Daoy (cell line): ENCODE measurements around the genes ZNF879 and CANX.

GRCh38 chr5:178215896-178216704 lies 11.8 kb downstream of the HNRNPAB start:
- RAMPAGE, long total RNA: no peak

- RAMPAGE, long total RNA: no peak
Observed at GRCh38 chr5:178330643-178331158, 98.1 kb upstream of the PHYKPL start.

DNA sequence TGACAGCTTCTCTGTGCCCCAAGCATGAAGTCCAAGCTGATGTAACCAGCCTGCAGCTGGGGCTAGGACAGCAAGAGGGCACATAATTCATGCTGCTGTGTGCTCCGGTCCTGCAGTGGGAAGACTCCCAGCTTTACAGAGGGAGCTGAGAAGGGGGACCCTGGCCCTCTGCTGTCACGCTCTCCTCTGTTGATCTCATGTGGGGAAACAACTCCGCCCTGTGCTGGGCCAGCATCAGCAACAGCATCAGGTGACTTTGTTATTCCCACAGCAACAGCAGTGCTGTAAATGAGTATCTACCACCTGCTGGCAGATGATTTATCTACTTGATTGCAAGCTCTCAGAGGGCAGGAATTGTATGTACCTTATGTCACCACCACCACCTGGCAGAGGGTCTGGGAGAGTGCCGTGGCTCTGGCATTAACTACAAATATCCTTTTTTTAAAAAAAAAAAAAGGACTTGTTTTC lies 176.2 kb downstream of the COL23A1 start:
- RAMPAGE, long total RNA: no peak

DNA sequence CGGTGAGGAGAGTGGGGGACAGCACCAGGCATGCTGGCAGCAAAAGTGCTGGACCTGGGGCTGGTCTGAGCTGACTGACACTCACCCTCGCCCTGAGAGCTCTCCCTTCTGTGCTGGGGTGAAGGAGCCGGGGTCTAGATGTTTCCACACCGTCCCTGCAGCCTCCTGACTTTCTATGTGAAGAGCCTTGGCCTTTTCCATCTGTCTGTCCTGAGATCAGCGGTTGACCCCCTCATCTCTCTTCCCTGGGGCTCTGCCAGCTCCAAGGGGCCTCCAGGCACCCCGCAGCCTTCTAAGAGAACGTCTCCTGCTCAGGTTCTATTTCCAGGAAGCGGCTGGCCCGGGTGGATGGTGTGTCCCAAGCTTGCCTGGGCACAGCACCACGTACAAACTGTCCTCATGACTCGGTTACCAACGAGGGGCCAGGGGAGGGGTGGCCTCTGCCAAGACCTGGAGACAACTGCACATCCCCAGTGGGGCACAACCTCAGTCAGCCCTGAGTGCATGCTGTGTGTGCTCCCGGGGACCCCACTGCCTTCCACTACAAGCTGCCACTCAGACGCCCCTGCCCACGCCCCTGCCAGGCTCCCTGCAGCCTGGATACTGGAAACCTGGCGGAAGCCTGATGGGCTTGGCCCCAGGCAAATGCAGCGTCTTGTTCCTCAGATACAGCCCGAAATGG lies 62.9 kb downstream of the COL23A1 start:
- RAMPAGE, long total RNA: no peak

GRCh38 chr5:178577368-178577994 lies 12.7 kb downstream of the COL23A1 start:
- RAMPAGE, long total RNA: no peak

- RAMPAGE, long total RNA: no peak
Observed at GRCh38 chr5:178591099-178591392, 853 bp upstream of the COL23A1 start.

DNA sequence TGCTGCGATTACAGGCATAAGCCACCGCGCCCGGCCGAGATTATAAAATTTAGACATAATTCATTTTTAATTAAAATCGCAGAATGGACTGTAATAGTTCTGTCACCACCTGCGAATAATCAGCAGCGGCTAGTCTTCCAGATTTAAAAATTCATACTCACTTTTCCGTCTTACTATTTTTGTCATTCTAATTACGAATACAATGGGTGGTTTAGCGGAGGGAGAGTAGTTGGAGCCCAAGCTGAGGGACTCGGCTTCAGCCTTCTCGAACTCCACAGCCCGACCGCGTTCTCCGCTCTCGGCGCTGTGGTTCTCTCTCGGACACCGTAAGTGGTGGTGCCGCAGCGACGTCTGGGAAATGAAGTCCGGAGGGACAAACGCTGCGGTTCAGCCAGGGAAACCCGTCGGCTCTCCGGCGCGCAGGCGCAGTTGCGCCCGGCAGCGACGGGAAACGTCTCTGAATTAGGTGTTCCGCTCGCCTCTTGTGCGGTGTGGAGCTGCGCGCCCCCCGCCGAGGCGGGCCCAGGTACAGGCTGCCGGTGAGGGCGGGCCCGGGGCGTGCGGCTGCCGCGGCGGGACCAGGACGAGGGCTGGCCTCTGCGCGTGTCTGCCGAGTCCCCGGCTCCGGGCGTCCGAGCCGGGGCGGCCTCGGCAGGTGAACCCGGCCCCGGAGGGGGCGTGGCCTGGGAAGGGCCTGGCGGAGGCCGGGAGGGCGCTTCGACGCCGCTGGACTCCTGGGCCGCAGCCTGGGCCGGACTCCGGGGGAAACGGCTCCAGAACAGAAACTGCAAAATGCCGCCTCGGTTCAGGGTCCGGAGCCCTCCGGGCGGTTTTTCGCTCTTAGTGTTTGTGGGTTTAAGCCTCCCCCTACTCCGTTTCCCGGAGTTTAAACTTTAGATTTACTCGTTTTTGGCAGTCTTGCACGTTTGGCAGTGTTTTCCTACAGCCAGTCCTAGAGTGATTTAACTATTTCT lies at the start of gene ZNF879:
Gene ZNF879 (plus strand): TSS at position 426 of the 974 bp plus-strand sequence.
- RAMPAGE, long total RNA: no peak

DNA sequence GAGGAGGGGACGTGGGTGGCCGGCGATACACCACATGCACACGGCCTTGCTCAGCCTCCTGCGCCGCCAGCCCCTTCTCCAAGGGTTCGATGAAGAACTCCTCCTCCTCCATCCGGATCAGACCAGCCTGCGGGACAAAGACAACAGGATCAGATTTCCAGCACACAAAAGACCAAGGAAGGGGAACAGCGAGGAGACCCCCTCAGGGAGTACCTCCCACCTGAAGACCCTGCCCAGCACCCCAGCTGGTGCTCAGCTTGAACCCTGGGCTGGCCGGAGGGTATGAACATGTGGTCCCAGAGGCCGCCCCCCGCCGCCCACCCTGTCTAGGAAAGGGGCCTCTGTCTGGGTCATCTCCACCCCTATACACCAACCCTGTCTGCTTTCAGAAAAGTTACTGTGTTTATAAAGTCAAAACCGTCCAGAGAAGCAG lies 72.3 kb downstream of the ADAMTS2 start:
- RAMPAGE, long total RNA: no peak

GRCh38 chr5:179314746-179315419 lies 30.4 kb downstream of the ADAMTS2 start:
- RAMPAGE, long total RNA: no peak

GRCh38 chr5:179345889-179346336 lies 652 bp upstream of the ADAMTS2 start:
- RAMPAGE, long total RNA: no peak

DNA sequence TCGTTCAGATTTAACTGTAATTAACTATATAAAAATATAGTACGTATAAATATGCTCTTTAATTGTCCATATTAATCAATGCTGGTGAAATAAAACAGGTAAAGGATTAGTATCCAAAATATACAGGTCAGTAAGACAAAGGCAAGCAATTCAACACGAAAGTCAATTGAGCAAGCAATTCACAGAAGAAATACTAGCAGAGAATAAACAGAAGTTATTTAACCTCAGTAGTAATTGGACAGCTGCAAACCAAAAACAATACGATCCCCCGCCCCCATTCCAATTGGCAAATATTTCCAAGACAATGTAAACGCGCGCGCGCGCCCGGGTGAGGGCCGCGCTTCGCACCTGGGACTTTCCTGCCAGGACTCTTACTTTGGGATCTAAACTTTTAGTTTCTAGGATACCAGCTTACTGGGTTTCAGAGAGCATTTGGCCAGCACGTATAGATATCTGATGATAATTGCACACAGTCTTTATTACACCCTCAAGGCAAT lies 8.5 kb downstream of the RUFY1 start:
- RAMPAGE, long total RNA: no peak

DNA sequence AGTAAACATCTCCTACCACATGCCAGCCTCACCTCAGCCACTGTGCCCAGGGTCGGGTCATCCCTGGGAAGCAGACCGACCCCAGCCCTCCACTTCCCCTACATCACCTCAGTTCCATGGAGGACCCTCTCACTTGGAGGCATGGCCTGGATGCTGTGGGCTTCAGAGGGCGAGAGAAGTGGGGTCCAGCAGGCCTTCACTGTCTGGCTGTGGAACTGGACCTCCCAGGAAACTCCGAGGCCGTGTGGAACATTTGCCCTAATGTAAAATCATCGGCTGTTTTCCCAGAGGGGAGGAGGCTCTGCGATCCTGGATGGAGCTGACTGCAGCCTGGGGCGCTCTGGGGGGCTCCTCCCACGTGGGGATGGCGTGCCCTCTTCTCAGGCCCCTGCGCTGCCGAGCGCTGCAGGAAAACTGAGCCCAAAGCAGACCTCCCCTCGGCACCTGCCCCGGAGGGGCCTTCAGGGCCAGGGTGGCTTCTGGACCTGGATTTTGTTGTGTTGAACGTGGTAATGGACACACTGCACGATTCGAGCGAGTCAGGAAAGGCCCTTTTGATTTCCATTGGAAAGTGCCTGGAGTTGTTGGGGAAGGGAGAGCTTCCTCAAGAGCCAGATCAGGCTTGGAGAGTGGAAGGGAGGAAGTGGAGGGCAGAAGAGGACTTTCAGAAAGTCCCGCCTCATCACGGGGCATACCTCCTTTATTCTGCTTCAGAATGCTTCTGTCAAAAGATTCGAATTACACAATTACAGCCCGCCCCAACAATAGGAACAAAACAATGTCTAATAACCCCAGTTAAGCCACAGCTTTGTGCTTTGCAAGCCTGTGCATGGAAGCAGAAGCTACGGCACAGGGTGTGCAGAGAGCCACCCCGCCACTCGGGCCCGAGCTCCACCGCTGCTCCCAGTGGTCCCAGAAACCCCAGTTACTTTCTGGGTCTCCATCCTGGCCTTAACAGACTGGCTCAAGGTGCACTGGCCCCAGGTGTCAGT lies 23.8 kb downstream of the HNRNPH1 start:
- RAMPAGE, long total RNA: no peak

- RAMPAGE, long total RNA: no peak
Observed at GRCh38 chr5:179615475-179616341, 7.8 kb downstream of the HNRNPH1 start.

DNA sequence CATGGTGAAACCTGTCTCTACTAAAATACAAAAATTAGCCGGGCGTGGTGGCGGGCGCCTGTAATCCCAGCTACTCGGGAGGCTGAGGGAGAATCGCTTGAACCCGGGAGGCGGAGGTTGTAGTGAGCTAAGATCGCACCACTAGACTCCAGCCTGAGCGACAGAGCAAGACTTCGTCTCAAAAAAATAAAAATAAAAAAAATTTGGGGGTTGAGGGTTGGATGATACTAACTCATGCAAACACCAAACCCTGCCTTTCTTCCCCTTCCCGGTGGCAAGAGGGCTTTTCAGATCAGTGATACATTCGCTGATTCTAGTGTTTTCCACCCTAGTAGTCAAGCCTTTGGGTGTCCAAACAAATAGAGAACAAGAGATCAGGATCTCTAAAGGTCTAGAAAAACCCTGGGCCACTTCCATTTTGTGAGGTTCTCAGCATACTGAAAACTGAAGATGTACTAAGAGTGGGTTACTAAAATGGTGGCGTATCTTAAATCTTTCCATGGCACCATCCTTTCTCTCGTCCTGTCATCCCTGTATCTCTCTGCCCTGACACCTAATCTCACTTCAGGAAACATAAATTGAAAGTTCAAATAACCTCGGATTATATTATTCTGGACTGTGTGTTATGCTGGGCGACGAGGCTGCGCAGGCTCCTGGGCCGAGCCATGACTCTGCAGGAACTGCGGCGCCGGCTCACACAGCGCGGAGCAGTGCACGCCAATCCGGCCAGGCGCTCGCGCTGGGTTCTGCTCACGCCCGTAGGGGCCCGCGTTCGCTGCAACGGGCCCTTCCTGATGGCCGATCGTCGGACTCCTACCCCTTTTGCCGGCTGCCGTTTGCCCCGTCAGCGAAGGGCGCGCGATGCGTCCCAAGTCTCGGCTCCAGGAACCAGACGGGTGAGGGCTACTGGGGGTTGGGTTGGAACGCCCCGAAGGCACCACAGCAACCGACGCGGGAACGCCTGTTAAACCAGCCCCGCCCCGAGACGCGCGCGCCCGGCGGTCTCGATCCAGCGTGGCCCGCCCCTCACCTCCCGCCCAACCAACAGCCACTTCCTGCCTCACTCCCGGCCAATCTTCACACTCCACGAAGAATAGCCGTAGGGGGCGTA lies 704 bp upstream of the CANX start:
- RAMPAGE, long total RNA: no peak

- RAMPAGE, long total RNA: start-site peak on the plus strand at chr5:179698929-179699072, 4,616 and 957 reads in 2 replicates
Observed at GRCh38 chr5:179698835-179699496, at the start of gene CANX. Gene CANX (plus strand): TSS chr5:179698967.

DNA sequence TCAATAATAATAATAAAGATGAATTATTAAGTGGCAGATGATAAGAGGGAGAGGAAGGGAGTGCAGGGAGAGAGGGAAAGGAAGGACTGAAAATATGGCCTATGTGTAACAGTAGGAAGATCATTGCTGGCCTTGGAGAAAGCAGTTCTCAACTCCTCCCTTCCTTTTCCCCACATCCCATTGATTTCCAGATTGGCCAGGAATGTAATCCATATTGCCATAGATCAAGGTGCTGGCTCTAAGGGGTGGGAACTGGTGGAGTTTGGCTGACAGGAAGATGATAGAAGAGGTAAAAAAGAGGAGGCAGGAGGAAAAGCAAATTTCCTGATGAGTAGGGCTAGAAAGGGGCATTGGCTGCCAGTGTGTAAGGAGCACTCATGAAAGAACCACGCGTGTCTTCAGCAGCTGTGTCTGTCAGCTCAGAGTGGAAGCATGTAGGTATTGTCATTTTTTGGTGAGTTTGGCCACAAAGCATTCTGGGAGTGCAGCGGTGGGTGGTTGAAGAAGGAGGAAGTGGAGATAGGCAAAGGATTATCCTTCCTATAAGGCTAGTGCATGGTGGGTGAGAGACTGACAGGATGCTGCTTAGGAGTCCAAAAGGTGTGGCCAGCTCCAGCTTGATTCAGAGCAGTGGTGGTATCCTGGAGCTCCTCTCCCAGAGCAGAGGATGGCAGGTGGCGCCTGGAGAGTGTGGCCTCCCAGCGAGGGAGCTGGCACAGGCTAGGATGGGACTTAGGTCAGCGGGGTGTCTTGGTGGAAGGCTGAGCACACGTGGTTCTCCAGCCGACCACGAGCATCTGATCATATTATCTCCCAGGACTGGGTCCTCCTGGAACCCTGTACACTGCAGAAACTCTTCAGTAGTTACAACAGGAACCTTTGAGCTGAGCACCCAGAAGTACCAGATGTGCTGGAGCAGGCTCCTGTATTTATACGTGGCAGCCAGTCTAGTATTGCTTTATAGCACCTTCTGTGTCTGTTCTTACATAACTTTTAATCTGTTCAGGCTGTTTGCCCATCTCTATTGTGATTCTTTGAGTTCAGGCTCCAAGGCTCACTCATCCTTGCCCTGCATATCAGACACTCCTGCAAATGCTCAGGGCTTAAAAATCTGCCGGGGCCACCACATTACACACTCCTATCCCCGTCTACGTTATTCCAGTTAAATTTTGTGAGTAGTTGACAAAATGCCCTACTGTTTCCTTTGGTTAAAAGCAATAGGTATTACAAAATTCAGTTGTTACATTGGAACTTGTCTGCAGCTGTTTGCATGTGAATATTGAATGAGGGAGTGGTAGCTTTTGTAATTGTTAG lies 29.5 kb downstream of the MAML1 start:
- RAMPAGE, long total RNA: no peak

DNA sequence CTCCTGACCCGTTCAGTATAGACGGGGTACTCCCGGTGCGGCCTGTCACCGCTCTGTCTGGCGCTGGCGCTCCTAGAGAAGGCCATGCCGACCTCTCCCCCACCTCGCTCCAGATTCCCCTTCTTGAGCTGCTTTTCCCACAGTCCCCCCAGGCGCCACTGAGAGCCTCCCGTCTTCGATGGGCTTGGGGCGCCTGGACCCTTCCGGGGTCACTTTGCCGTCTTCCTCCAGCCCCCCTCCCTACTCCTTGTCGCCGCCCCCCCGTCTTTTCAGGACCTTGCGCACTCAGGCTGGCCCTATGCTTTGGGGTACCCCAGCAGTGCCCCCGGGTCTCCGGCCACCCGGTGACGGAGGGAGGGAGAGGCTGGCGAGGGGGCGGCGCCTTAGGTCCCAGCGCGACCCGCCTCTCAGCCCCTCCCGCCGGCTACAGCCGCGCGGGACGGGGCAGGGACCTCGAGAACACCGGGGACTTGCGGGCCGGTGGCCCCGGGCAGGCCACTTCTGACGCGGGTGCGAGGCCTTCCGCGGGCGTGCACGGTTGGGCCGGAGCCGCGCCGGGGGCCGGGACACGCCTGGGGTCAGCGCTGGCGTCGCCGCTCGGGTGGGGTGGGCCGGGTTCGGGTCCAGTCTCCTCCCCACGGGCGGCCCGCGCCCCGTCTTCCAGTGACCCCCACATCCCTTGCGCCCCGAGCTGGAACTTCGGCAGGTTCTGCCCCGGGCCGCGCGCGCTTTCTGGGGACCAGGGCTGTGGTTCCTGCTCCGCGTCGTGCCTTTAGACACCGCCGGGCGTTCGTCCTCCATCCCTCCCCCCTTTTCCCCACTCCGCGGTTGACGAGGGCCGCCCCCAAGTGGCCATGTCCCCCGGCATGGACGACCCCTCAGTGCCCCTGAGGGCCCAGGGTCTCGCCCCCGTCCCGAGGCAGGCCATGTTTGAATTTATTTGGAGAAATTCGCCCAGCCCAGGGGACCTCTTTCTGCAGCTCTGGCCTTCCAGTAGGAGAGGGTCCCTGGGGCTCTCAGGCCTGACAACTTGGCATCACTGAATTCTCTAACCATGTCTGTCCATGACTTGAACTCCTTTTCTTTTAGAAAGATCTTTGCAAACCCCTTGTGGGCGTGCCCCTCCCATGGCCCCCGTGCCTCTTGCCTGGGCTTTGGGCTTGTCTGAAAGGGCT lies 3.8 kb upstream of the SQSTM1 start:
- RAMPAGE, long total RNA: no peak

GRCh38 chr5:179825557-179826283 lies 5.0 kb downstream of the SQSTM1 start:
- RAMPAGE, long total RNA: no peak

GRCh38 chr5:179827511-179828452 lies 7.1 kb downstream of the SQSTM1 start:
- RAMPAGE, long total RNA: no peak

GRCh38 chr5:179840202-179841352 lies 18.0 kb downstream of the MRNIP start:
- RAMPAGE, long total RNA: no peak